SK-N-MC (cell line): ENCODE data around the genes OR10S1 and OR8D2.

DNA sequence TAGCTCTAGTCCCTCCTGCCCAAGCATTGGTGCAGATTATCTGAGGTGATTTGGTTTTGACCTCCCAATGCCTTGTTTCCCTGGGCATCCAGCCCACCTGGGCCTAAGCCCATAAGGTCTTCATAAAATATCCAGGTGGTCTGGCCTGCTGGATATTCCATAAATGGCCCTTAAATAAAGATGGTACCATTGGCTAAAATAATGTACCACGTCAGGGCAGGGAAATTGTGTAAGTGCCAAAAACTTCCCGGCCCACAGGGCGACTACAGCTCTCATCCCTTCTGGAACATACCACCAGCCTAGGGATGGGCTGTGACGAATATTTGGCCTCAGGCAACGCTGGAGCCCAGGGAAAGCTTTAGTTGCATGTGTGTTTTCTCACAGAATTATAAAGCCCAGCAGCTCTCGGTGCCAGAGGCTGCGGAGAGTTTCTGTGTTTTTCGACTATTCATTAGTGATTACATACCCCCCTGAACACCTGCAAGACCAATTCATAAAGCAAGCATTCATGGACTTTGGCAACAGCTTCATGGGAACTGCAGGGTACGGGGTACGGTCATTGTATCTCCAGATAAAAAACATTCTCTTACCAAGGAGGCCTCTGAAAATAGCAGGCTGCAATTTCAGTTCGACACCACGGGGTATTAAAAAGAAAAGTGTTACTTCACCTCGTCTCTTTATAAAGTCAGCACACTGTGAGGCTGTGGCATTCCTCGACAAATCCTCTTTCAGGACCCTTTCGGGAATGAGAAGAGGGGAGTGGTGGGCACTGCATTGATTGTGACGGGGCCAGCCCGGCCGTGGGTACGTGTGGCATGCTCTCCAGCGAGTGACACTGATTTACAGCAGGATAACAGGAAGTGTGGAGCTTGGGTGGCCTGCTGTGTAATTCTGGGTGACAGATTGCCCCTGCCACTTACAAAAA lies 244.1 kb downstream of the SORL1 start:
- RRBS = no CpG with 5 or more reads among the region's 20 CpGs

DNA sequence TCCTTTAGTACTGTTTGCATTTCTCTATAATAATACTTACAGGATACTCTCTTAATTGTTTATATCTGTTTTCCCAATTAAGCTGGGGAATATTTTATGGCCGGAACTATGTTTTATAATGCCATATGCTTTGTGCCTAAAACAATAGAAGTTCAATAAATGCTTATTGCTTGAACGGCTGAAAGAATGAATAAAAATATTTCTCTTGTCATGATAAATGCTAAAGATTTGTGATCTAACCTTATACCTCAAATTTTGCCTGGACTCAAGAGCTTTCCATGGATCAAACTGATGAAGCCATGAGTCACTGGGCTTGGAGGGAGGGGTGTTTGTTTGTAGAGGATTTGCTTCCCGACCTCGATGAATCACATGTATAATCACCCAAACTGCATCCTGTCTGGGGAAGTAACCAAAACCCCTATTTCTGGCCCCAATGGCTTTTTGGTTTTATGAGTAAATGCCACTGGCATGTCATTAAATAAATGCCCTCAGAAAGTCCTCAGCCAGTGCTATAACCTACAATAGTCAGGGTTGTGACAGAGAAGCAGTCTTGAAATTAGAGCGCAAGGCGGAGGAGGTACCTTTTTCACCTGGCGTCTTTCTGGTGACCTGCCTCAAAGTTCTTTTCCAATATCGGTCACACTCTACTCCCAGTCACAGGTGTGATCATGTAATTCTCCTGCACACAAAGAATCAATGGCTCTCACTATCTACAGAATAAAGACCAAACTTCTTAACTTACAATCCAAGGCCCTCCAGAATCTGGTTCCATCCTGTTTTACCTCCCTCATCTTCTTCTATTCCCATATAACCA lies 81.0 kb upstream of the BLID start:
- RRBS = no CpG with 5 or more reads among the region's 8 CpGs

GRCh38 chr11:122309157-122310208 lies 193.5 kb upstream of the BLID start:
- RRBS = no CpG with 5 or more reads among the region's 22 CpGs

- RRBS = no CpG with 5 or more reads among the region's 22 CpGs
Observed at GRCh38 chr11:122441176-122442092, 214.1 kb upstream of the UBASH3B start.

DNA sequence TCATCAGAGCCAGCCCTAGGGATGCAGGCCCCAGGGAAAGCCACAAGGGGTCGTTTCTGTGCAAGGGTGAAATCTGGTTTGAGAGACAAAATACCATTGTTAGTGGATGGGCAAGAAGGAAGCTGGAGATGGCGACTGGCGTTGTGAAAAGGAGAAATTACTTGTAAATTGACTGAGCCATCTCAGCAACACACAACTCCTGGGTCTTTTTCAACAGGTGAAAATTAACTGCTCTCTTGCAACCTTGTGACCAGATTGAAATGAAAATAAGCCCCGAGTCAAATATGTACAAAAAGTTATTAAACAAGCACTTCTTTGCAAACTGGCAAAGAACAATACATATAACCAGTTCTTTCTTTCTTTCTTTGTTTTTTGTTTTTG lies 26.4 kb upstream of the UBASH3B start:
- RRBS = no CpG with 5 or more reads among the region's 4 CpGs

GRCh38 chr11:122681787-122682317 lies 26.3 kb downstream of the UBASH3B start:
- RRBS = no CpG with 5 or more reads among the region's 13 CpGs

DNA sequence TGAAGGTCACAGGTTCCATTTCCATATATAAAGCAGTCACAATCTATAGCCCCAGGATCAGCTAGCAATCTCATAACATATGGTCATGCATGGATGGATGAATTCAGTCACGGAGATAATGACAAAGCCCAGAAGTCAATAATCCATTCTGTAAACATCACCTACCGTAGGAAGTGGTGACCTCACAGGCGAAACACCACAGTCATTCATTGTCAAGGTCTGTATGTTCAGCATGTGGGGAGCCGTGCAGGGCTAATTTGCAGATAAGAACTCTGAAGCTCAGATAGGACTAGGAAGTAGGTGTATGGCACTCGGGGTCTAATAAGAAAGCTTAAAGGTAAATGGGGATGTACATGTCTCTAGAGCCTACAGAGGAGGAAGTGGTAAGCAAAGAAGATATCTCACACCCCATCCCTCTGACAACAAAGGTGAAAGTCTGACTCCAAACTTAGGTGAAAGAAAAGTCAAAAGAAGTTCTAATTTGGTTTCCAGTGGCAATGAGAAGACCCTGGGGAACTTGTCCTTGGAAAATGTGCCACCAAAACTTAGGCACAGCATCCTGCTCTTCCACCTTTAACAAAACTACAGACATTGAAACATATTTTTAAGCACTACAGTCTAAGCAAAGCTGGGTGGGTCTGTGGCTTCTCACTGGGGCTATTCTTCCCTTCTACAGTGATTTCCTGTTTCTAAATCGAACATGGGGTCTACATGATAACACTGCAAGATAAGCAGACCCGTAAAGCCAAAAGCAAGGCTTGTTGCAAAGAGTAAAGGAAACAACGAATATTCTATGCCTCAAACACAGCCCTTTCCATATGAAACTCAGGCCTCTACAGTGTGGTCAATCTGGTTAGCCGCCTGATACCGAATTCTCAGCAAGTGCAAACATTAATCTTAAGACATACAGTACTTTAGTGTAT lies 5.2 kb downstream of the CRTAM start:
- RRBS = no CpG with 5 or more reads among the region's 10 CpGs

- RRBS = no CpG with 5 or more reads among the region's 12 CpGs
Observed at GRCh38 chr11:123057844-123058880, 3.8 kb downstream of the HSPA8 start.

DNA sequence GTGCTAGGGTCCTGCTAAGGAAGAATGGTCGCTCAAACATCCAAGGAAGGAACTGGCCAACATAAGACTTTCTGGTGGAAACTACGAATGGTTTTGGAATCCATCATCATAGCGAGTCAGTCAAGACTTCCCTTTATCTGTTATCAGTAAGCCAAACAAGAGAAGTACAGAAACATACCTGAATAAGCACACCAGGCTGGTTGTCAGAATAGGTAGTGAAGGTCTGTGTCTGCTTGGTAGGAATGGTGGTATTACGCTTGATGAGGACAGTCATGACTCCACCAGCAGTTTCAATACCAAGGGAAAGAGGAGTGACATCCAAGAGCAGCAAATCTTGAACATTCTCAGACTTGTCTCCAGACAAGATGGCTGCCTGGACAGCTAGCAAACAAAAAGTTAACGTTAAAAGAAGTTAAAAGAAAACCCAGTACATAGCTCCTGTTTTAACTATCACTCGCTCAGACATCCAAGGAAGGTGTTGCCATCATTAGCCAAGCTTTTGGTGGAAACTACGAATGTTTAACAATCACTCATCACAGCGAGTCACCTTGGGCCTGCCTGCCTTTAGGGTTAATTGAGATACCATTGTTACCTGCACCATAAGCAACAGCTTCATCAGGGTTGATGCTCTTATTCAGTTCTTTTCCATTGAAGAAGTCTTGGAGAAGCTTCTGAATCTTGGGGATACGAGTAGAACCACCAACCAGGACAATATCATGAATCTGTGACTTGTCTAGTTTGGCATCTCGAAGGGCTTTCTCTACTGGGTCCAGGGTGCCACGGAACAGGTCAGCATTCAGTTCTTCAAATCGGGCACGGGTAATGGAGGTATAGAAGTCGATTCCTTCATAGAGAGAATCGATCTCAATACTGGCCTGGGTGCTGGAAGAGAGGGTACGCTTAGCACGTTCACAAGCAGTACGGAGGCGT lies 2.8 kb downstream of the HSPA8 start:
- RRBS = no CpG with 5 or more reads among the region's 19 CpGs

- RRBS = no CpG with 5 or more reads among the region's 16 CpGs
Observed at GRCh38 chr11:123063313-123064373, 1.7 kb upstream of the HSPA8 start.

GRCh38 chr11:123083244-123084119 lies 21.5 kb upstream of the HSPA8 start:
- RRBS = no CpG with 5 or more reads among the region's 6 CpGs

DNA sequence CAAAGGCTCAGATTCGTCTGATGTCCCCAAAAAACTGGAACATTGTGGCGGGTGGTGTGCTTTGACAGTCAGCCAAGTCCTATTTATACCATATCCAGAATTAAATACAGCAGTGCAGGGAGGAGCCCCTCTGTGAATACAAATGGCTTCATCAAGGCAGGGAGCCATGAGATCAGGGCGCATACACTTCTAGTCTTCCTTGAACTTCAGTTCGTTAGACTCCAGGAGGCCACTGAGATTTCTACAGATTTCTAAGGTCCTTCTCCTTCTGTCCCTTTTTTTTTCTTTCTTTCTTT lies 41.4 kb upstream of the HSPA8 start:
- RRBS = no CpG with 5 or more reads among the region's 4 CpGs

- RRBS = no CpG with 5 or more reads among the region's 11 CpGs
Observed at GRCh38 chr11:123159095-123159673, 35.9 kb downstream of the CLMP start.

GRCh38 chr11:123302669-123303198 lies 107.7 kb upstream of the CLMP start:
- RRBS = no CpG with 5 or more reads among the region's 10 CpGs

- RRBS = no CpG with 5 or more reads among the region's 8 CpGs
Observed at GRCh38 chr11:123429026-123429745, 883 bp upstream of the GRAMD1B start.

DNA sequence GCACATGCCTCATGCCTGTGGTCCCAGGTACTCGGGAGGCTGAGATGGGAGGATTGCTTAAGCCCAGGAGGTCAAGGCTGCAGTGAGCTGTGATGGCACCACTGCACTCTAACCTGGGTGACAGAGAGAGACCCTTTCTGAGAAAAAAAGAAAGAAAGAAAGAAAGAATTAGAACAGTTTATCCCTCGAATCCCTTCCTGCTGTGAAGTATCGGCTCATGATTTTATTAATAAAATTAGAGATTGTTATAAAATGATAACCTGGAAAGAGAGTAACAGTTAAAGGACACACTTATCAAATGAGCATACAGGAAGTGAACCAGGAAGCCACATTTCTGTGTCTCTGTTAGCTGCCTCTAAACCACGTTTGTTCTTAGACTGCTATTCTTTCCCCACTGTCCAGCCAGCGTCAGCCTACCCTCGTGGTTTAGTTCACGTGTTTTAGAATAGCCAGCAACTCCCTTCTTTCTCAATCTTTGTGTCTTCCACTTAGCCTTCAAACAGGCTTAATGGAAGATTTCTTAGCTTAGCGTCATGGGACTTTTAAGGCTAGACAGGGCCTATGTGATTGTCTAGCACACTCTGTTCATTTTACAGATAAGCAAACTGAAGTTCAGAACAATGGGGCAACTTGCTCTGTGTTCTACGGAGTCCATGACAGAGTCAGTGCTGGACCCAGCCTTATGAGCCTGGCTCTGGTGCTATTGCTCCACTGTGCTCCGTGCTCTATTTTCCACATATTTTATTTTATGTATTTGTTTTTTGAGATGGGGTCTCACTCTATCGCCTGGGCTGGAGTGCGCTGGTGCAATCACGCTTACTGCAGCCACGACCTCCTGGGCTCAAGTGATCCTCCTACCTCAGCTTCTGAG lies 27.1 kb downstream of the GRAMD1B start:
- RRBS = no CpG with 5 or more reads among the region's 14 CpGs

DNA sequence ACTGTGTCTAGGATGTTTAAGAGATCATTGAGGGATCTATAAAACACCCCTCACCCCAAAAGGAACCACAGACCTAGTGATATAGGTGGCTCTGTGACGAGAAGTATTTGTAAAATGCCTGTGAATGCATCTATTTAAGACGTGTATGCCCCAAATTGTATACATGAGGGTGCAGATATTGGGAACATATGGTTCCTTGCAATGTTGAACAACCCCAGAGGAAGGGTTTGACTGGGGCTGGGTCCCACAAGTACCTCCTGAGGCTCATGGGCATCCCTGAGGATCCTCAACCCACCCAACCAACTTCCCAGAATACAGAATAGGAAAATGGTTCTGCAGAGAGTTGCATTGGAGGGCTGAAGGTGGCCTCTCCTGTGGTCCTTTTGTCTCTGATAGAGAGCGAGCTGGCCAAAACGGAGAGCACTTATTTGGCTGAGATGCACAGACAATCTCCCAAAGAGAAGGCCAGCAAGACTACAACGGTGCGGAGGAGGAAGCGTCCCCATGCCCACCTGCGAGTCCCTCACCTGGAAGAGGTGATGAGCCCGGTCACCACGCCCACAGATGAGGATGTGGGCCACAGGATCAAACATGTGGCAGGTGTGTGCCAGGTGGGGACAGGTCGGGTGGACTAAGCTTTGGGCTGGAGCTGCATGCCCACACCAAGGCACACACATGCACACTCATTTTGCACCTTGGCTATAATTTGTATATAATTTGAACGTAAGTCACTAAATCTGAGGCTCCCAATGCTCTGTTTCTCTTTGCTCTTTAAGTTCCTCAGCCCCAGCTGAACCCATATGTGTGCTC lies 41.2 kb downstream of the SCN3B start:
- RRBS = no CpG with 5 or more reads among the region's 12 CpGs

DNA sequence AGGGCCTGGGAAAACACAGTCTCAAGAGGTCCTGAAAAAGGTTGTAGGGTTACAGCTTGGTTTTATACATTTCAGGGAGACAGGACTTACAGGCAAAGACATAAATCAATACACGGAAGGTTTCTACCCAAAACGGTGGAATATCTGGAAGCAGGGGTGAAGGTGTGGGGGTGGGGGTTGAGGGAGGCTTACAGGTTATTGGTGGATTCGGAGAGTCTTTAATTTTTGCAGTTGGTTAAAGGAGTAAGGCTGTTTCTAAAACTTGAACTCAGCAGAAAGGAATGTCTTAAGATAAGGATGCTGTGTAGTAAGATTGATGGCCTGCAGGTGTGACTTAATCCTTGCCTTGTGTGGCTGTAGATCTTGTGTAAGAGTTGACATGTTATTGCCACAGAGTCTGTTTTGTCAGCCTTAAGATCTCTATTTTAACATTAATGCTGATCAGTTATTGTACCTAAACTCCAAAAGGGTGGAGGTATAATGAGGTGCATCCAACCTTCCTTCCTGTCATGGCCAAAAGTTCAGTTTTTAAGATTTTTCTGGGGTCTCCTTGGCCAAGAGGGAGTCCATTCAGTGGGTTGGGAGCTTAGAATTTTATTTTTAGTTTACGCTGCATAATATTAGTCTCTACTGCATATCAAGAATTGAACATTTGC lies 16.5 kb upstream of the OR6M1 start:
- RRBS = no CpG with 5 or more reads among the region's 4 CpGs

DNA sequence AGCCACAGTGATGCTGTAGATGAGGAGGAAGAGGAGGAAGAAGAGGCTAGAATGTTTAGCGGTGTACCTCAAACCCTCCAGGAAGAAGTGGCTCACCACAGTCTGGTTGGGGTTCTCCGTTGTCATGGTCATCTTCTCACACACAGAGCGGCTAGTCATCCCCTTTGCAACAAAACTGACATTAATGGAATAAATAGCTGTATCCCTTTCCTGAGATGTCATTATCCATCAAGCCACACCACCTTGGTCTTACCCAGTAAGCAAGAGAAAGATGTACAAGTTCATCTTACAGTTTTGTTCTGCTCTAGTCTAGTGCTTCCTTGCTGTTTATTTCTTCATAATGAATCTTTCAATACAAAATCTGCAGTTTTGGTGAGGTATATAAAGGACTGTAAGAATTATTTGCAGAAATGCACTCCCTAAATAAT lies at the start of gene OR10S1:
Gene OR10S1 (minus strand): TSS at position 249 of the 428 bp plus-strand sequence.
- RRBS = no CpG with 5 or more reads among the region's 3 CpGs

DNA sequence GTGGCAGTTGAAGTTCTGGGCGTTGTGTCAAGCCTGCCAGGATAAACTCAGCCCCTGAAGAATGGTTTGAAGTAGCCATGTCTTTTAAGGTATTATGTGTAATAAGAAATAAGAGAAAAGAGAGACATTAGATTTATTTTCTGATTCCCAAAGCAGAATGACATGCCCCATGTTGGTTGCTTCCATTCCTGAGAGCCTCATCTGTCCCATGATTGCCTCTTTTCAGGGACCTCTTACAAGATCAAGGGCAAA lies at the start of gene OR8D2:
Gene OR8D2 (minus strand): TSS at position 79 of the 252 bp plus-strand sequence.
- RRBS = no CpG with 5 or more reads among the region's 1 CpG